Pulmonary lymph node (tissue), 1 donor: Measurements from ENCODE around the gene TIMP4.

DNA sequence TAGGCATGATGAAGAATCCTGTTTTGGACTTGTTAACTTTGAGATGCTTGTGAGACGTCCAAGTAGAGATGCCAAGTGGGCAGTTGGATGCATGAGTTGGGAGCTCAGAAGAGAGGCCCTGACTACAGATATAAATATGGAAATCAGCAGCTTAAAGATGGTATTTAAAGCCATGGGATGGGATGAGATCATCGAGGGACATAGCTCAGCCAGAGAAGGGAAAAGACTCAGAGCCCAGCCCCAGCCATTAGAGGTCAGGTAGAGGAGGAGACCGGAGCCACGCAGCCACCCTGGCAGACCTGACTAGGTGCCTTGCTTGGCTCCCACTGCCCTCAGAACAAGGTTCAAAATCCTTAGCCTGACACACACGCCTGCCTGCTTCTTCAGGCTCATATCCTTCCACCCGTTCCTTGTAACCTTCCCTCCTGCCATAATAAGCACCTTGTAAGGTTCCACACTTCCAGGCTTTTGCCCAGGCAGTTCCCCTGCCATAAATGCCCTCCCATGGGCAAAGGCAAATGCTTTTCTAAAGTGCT, 31.1 kb downstream of the ATP2B2 start:
- PRO-cap = no peak

- PRO-cap = no peak
Observed at GRCh38 chr3:10495052-10495403, 10.4 kb downstream of the ATP2B2 start.

- PRO-cap = no peak
Observed at GRCh38 chr3:10707654-10707866, 108.5 kb upstream of the SLC6A11 start.

GRCh38 chr3:10737892-10738271, 78.1 kb upstream of the SLC6A11 start:
- PRO-cap = unidirectional peak, plus-strand start at chr3:10738028

DNA sequence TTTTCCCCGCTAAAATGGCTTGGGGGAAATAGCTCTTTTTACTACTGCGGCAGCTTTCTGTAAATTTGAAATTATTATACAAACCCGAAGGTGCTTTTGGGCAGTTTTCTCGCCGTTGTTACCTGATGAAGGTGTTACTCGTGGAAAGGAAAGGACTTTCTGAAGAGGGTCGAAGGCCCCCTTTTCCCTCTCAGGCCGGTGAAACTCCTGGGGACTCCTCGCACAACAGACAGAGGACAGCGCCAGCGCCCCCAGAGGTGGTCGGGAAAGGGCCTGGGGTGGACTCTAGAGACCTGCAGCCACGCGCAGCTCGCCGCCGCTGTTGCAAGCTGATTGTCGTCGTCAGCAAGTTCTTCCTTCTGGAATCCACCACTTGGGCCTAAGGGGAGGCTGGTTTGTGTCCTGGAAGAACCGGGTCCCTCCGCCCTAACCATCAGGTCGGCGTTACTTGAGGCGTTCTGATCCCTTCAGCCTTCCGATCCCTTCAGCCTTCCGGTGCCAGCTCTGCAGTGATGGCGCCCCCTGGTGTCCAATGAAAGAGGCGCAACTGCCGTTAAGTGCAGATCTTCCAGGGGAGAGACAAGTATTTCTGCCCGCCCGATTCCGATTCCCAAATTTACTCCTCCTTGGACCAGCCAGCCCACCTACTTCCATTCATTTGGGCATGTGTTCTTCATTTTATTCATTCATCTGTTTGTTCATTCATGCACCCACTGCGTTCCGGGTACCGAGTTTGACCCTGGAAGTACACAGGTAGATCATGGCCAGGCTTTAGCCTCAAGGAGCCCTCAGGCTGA, 77.3 kb upstream of the SLC6A11 start:
- PRO-cap = no peak

GRCh38 chr3:10958478-10958961, 34.0 kb upstream of the SLC6A1 start:
- PRO-cap = no peak

DNA sequence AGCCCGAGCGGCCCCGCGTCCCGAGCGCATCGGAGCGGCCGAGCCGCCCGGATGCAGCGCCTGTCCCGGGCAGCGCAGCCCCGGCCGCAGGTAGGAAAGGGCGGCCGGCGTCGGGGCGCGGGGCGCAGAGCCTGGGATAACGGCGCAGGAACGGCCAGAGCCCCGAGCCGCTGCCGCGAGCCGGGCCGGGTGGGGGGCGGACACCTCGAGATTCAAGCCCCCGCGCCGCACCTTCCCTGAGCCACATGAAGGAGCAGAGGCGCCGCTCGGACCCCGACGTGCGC, 234 bp downstream of the SLC6A1 start:
- PRO-cap = no peak

GRCh38 chr3:10998463-10999159, 6.1 kb downstream of the SLC6A1 start:
- PRO-cap = no peak

DNA sequence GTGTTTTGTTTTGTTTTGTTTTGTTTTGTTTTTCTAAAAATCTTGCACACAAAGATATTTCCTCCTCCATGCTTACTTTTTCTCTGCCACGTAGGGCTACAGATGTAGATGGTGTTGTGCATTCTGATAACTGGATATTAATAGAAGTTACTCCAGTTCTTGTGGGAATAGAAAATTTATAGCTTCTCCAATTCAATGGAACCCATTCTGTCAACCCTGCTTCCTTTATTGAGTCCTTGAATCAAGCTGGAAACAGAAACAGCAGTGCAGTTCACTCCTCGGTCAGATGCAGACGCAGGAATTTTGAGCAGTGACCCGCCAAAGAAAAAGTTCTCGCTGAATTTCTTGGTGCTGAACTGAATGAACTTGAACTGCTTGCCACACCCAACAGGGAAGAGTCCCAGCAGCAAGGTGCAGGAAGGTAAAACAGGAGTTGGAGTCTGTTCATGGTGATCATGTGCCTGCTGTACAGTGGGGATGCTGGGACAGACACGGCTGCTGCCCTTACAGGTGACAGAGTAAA, 10.3 kb downstream of the HRH1 start:
- PRO-cap = no peak

DNA sequence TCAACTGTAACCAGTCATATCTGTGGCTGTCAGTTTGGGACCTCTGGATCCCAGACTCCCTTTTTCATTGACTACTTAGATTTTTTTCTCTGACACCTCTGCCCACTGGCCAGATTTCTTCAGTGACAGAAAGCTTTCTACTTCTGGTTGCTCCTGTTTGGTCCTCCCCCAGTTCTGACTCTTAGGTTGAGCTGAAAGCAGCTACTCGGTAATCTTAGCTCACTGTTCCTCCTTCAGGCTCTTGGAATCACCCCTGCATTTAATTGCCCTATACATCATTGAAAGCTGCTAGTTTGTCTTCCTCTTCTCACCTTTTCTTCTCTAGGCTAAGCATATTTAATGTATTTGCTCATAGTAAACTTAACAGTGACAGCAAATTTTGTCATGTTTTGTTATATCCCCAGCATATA, 1.0 kb downstream of the ATG7 start:
- PRO-cap = unidirectional peak, minus-strand start at position 176 of the sequence

- PRO-cap = no peak
Observed at GRCh38 chr3:11288339-11288580, 16.1 kb downstream of the ATG7 start.

GRCh38 chr3:11447737-11448832, 175.9 kb downstream of the ATG7 start:
- PRO-cap = no peak

- PRO-cap = no peak
Observed at GRCh38 chr3:11477491-11478090, 166.1 kb downstream of the VGLL4 start.

GRCh38 chr3:11514177-11514789, 129.4 kb downstream of the VGLL4 start:
- PRO-cap = no peak

DNA sequence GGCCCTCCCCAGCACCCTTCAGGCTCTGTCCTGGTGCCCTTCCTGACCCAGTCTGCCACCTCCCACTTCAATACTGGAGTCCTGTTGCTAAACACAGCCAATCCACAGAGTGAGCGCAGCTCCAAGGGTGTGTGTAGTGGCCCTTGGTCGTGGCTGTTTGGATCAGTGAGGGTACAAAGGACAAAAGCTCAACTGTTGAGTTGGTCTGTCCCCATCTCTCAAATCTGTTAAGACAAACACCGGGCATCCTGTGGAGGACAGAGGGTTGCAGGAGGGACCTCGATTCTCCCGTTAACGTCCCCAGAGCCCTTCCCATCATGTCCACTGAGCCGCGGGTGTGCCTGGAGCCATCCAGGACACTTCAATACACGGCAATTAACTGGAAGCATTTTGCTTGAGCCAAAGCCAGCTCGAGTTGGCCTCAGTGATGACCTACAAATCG, 84.2 kb downstream of the VGLL4 start:
- PRO-cap = no peak

DNA sequence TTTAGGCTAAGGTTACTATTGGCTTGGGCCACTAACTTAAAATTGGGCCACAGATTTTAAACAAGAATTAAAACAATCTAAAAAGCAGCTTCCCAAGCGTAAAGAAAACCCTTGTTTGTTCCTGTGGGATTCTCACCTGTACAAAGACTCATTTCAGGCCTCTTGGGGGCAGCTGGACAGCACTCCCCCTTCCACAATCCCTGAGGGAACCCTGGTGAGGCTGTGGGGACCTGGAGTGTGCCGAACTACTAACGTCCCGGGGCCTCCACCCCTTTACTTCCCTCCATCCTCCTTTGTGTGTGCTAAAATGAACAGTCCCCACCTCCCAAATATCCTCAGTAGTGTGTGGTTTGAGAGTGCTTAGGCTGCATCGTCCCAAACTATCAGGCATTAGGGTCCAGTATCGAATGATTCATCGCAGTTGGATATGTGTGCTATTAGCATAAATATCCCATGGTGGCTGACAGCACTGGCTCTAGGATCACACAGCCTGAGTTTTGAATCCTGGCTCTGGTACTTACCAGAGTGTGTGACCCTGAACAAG, 51.4 kb downstream of the VGLL4 start:
- PRO-cap = no peak

DNA sequence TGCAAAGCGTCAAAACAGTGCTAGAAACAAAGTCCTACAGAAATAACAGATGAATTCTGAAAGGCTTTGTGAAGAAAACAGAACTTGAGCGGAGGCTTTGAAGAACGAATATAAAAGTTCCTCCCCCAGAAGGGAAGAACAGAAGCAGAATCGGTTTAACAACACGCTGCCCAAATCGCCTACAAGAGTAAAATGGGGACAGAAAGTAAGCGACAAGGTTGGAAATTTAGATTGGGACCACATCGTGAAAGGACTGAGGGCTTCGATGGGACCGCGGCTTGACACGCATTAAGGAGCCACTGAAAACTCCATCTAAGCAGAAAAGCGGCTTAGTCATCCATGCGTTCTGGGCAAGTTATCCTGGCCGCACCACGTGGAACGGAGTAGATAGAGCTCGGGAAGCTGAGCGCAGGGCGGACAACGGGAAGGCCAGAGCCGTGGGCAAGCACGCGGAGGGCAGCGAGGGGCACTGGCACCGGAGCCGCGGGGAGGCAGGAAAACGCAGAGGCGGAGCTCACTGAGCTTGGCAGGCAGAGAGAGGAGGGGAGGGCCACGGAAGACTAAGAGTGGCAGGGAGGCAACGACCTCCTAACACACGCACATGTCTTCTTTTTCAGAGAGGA, 61.2 kb upstream of the VGLL4 start:
- PRO-cap = no peak

GRCh38 chr3:11817013-11817511, 29.6 kb downstream of the TAMM41 start:
- PRO-cap = no peak

DNA sequence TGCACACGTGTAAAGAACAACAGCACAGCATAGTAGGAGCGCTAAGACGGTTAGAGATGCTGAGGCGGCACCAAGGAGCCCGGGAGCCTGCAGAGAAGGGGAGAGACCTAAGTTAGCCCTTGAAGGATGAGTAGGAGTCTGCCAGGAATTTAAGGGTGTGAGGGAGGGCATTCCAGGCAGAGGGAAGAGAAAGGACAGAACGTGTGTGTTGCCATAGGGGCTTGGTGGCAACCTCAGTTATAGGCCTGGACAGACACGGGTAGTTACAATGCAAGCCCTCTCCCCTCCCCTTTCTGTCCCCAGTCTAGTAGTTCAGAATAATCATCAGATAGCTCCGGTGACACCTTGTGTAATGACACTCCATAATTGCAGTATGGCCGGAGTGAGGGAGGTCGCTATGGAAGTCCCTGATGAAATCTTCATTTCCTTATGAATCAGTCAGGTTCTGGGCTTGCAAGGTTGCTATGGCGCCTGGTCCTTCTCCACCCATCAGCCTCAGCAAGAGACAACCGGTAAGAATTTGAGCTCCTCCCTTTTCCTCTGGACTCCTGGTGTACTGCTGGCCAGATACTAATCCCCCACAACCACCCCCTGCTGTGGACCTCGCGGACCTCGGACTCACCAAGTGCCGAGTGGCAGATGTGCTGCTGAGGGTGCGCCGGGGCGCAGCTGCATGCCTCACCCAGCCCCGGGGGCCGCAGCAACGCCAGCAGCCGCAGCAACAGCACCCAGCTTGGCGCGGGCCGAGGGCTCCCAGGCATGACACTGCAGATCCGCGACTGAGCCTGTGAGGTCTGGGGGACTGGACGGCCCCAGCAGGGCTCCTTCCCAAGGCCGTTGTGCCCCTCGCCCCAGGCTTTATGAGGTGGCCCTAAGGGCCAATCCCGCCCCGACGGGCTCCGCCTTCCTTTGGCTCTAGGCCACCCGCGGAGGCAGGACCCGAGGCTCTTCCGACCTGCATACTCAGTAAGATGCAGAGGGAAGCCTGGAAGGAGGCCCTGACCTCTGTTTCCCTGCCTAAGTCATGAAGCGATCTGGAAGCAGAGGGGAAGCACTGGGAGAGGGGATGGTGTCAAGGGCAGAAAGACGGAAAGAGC, at the start of gene TIMP4:
Gene TIMP4 (minus strand): TSS at position 833 of the 1,097 bp plus-strand sequence.
- PRO-cap = no peak

GRCh38 chr3:12184176-12184693, 25.5 kb upstream of the TIMP4 start:
- PRO-cap = no peak